Vagina (tissue), 1 donor: Measurements from ENCODE around the gene SLCO6A1.

- PRO-cap = no peak
- RAMPAGE, long total RNA = no peak
These were observed at the start of gene SLCO6A1 for GRCh38 chr5:102498565-102499275. TSS of gene SLCO6A1 (minus strand) at chr5:102499001.

DNA sequence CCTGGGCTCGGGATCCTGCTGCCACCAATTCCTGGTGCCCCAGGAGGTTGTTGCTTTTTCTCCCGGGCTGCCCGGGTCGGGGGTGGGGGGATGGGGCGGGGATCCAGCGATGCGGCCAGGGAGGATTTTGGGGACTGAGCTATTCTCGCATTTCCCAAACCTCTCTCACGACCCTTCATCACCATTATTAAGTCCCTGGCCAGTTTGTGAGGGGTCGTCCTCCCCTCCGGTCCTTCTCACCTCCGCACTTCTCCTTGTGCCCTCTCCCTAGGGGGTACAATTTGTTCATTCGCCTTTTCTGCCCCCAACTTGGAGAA, 277 bp downstream of the PAM start:
- PRO-cap = no peak
- RAMPAGE, long total RNA = no peak

- PRO-cap = no peak
- RAMPAGE, long total RNA = no peak
These were observed 171.7 kb downstream of the GIN1 start for GRCh38 chr5:102948238-102948670.

DNA sequence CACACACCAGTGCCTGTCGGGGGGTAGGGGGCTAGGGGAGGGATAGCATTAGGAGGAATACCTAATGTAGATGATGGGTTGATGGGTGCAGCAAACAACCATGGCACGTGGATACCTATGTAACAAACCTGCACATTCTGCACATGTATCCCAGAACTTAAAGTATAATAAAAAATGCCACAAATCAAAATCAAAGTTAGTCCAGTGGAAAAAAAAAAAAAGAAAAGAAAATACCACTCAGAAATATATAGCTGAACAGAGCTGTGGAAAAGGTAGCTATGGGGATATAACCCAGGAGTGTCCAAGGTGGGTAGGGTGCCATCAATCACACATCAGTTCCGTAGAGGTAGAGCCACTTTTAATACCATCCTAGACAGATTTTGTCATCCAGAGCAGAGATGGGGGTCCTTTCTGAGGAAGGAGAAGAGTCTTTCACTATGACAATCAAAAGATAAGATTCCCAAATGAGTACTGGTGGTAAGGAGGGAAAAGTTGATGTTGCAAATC, 150.8 kb downstream of the GIN1 start:
- PRO-cap = no peak
- RAMPAGE, long total RNA = start-site peak on the plus strand centred at position 438 of the sequence, 315 bp wide, 19 reads

DNA sequence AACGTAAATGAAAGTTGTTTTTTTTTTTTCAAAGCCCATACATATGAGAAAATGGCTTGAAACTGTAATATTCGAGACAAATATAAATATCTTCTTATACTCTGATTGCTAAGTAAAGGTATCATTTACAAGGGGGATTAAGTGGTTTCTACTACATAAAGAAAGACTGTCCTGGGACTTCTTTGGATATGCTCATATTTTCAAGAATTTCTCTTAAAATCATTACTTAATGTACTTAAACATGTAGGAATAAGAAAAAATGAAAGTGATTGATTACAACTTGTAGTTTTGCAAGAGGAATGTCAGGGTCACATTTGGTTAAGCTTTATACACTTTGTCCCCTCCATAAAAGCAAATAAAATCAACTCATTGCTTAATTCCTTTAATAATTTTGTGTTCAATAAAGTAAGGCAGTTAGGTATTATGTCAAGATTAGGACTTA, 1.2 kb downstream of the GIN1 start:
- PRO-cap = no peak
- RAMPAGE, long total RNA = no peak

- PRO-cap = no peak
- RAMPAGE, long total RNA = no peak
These were observed 761 bp downstream of the PPIP5K2 start for GRCh38 chr5:103120667-103121457.

DNA sequence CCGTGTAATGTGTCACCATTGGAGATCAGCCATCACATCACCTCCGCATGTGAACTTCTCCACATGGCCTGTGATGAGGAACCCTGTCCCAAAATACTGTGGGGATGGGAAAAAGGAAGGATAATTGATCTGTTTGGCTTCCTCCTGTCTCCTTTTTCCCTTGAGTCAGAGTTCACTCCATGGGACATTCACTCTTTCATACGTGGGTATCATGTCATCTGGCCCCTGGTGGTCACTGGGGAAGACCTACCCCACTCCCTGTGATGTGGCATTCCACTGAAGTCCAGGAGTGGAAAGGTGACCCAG, 149.1 kb downstream of the NUDT12 start:
- PRO-cap = no peak
- RAMPAGE, long total RNA = no peak

DNA sequence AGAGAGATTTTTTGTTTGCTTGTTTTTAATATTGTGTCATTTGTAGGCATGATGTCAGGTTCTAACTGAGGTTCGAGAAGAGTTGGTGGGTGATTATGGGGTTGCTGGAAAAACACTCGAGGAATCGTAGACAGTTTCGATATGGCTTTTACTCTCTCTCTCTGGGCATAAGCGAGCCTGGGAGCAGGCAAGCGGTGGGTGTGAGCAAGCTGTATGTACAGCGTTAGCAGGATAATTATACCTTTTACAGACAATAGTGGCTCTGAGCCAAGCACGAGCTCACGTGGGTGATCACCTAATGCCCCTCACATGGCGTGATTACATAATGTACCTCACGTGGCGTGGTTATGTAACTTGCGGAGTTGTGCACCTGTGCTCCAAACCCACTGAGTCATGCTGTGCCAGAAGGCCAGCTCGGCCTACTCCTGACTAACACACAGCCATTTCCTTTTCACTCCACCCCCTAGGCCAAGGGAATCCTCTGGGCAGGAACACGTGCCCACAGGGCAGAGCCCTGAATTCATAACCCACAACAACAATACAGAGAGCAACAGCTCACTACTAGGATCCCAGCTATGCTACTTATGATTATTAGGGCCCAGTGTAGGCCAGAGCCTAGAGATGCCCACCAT, 797.2 kb downstream of the EFNA5 start:
- PRO-cap = no peak
- RAMPAGE, long total RNA = no peak

DNA sequence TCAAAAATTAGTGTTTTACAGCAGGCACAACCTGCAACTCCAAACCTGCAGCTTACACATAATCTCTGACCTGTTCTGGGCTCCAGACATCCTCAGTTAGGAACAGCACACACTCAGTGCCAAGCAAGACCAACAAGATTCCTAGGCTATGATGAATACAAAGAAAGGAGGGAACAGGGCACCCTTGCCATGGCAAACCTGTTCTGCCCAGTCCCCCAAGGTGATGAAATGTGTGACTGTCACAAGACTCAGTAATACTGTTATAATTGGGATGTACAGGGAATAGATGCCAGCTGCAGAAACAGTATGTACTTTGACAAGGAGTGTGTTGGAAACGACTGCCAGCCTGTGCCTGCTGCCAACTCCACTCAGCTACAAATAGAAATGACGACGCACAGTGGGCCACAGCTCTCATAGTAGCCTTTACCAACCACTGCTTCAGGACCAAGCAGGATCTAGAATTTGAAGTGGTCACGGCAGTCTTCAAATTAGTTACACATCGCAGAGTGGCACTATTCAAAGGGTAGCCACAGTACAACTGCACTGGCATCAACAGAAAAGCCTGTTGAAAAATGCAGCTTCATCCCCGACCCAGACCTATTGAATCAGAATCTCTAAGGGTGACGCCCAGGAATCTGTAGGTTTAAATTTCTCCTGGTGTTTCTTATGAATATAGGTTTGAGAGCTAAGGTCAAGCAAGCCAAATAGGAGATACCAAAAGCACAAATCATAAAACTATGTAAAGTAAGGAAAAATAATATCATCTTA, 452.9 kb downstream of the EFNA5 start:
- PRO-cap = no peak
- RAMPAGE, long total RNA = no peak

DNA sequence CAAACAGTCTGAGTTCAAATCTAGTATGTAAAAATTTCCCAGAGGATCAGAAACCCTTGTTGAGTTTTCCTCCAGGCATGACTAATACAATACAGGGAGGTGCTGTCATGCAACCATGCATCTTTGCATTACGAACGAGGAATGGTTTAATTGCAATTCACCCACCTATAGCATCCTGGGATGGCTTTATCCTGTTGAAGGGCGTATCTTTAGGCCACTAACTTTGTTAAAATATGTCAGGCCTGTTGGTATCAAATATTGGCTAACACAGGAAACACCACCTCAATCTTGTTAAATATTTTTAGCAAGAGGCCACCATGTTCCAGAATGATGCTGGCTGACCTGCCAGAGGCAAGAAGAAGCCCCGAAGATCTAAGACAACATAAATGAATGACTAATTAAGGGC, 196.3 kb downstream of the EFNA5 start:
- PRO-cap = no peak
- RAMPAGE, long total RNA = no peak

GRCh38 chr5:107669465-107670041, 1.2 kb downstream of the EFNA5 start:
- PRO-cap = bidirectional peak, plus-strand start at chr5:107669821, minus-strand start at chr5:107669763; bidirectional peak, plus-strand start at chr5:107670170, minus-strand start at chr5:107669895
- RAMPAGE, long total RNA = no peak

DNA sequence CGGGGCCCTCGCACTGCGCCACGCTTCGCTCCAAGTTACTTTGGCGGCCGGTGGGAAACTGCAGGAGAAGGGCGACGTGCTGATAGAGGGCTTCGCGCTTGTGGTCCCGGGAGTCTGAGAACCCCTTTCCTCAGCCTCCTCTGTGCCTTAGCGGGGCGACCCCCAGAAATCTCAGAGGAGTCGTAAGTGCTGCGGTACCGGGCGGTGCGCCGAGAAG, 325 bp upstream of the EFNA5 start:
- PRO-cap = no peak
- RAMPAGE, long total RNA = no peak

DNA sequence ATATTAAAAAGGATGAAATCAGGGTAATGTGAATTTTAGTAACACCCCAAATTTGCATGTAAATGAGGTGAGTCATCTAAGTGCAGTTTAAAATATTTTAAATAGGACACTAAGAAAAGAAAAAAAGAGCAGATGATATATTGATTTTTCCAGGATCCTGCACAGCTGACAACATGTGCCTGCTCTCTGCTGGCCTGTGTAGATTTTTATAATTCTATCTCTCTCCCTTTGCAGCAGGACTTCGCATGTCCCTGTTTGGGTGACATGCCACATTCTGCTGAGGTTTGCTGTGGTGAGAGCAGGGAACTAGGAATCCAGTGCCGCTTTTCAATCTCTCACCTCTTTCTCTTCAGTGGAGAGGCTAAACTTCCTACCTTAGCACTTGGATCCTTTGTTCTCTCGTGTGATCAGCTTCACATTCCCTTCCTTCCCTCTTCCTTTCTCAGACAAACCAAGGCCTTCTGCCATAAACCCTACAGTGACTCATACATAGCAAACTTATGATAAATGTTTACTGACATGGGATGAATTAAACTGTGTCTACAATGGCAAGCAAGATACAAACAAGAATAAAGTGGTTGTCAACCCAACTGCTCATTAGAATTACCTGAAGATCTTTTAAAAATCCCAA, 198.8 kb upstream of the EFNA5 start:
- PRO-cap = no peak
- RAMPAGE, long total RNA = start-site peak on the minus strand centred at position 142 of the sequence, 848 bp wide, 10 reads

- PRO-cap = no peak
- RAMPAGE, long total RNA = start-site peak on the minus strand at chr5:108140575-108140808, 17 reads
These were observed 241.1 kb downstream of the FBXL17 start for GRCh38 chr5:108140349-108141734.

DNA sequence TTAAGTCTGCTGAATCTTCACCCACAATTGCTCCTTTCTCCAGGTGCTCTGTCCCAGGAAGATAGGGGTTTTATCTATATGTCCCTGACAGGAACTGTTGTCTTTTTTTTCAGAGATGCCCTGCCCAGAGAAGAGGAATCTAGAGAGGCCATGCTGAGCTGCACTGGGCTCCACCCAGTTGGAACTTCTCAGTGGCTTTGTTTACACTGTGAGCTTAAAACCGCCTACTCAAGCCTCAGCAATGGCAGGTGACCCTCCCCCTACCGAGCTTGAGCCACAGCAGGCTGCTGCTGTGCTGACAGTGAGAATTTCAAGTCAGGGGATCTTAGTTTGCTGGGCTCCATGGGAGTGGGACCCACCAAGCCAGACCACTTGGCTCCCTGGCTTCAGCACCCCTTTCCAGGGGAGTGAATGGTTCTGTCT, 169.0 kb downstream of the FBXL17 start:
- PRO-cap = no peak
- RAMPAGE, long total RNA = no peak

- PRO-cap = no peak
- RAMPAGE, long total RNA = no peak
These were observed 318 bp downstream of the FBXL17 start for GRCh38 chr5:108381584-108381976.

DNA sequence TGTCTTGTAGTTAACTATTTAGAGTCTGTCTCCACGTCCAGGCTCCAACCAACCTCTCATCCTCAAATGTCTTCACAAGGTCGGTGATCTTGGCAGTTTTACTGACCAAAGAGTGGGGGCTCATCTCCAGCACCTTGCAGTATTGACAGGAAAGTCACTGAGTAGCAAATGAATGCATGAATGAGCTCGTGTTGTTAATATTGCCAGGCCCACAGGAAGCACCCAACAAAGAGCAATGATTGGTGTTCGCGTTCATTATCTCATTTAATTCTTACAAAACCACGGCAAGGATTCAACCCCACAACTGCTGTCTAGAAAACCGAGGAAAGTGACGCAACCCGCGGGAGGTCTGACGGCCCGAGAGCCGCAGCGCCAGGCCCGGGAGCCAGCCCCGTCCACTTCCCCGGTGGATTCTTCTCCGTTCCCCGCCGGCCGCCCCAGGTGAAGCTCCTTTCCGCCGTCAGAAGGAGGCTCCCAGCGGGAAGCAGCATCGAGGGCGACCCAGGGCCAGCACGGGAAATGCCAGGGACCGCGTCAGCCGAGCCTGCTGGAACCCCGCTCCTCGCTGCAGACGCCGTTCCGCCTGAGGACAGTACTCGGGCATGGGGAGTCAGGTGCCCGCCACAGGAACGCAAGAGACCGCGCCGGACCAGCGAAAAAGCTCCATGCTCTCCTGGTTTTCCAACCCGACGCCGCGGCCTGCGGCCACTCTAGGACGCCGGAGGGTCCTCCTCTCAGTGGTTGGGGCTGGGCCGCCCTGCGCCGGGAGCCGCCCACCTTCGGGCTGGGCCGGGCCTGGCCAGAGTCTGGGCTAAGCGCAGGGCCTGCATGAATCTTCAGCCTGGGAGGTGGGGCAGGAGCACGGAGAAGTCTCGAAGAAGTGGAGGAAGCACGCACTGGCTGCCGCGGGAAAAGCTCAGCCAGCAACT, 19.9 kb upstream of the FER start:
- PRO-cap = bidirectional peak, plus-strand start at position 336 of the sequence, minus-strand start at position 173 of the sequence; bidirectional peak, plus-strand start at position 839 of the sequence, minus-strand start at position 712 of the sequence
- RAMPAGE, long total RNA = start-site peak on the minus strand centred at position 709 of the sequence, 52 bp wide, 11 reads

DNA sequence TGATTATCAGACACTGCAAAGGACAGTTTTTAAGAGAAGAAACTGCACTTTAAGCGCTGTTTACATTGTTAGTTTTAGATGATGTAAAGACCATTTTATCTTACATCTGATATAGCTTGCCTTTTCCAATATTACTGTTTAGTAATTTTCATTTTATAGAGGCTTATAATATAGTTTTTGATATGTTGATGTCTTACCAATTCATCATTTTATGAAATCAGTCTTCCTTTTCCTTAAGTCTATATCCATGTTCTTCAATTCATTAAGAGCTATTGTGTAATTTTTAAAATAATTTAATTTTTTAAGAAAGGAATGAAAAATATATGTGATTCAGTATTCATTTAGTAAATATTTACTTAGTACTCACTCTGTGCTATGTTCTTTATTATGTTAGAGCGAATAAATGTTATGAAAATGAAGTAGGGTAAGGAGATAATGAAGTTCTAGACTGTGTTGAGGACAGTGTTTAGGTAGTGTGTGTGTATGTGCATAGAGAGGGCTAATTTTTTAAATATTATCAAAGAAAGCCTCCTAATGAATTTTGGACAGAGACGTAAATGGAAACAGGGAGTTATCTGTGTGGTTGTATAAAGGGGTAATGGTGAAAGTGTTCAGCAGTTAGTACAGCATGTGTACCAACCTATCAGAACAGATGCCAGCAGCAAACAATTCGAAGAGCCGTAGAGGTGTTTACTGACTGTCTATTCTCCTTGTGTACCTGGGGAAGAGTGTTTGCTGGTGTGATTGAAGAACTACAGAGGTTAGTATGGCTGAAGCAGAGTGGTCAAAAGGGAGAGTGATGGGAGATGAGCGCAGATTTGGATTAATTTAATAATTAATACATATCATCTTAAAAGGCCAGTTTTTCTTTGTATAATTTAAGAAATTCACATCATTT, 216.3 kb downstream of the FER start:
- PRO-cap = no peak
- RAMPAGE, long total RNA = no peak

DNA sequence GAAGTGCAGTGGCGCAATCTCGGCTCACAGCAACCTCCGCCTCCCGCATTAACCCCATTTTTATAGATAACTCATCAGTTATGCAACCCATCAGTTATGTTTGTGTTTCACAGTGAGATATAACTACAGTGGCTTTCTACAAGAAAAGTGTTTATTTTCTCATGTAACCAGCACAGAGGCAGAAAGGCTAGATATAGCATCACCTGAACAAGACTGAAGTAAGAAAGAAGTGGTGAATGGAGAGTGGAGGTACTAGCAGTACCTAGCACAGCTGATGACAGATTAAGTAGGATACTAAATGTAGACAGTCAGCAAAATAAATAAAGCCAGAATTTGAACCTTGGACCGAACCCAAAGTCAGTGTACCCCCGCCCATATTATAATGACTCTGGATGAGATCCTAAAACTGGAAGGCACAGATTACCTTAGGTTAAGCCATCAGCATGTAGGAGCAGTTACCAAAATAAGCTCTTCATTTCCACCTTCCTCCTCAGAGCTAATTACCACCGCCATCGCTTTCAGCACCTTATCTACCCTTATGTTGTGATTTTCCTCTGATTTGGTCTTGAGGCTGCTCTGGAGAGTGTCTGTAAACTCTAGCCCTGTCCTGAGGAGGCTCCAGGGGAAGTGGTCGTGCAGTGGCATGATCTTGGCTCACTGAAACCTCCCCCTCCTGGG, 91.0 kb downstream of the PJA2 start:
- PRO-cap = no peak
- RAMPAGE, long total RNA = no peak

GRCh38 chr5:109325398-109326292, 84.1 kb downstream of the PJA2 start:
- PRO-cap = no peak
- RAMPAGE, long total RNA = start-site peak on the minus strand at chr5:109325762-109325833, 9 reads